ENCODE measurements around a stretch of chr1.

DNA sequence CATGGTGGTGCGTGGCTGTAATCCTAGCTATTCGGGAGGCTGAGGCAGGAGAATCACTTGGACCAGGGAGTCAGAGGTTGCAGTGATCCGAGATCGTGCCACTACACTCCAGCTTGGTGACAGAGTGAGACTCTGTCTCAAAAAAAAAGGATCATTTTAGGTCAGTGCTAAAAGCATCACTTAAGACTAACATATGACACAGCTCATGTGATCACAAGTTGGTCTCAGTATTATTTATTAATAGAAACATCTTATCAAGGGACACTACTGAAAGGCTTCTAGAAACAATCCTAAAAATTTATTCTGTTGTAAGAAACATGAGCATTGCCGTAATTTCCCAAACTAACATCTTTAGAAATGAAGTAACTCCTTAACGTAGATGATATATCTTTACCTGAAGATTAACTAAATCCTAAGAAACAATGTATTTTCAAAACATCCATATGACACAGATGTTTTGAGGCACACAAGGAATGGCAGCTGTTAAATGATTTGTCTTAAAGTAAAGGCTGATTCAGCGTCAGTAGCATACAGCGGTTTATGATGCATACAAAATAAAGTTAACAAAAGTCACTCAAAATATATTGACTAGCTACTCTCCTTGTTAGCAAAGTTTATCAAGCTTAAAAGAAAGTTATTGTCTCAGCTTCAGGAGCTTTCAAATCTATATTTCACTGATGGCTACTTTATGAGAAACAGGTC is 2.6 kb downstream of the NIBAN1 start:
- PRO-cap: no peak

DNA sequence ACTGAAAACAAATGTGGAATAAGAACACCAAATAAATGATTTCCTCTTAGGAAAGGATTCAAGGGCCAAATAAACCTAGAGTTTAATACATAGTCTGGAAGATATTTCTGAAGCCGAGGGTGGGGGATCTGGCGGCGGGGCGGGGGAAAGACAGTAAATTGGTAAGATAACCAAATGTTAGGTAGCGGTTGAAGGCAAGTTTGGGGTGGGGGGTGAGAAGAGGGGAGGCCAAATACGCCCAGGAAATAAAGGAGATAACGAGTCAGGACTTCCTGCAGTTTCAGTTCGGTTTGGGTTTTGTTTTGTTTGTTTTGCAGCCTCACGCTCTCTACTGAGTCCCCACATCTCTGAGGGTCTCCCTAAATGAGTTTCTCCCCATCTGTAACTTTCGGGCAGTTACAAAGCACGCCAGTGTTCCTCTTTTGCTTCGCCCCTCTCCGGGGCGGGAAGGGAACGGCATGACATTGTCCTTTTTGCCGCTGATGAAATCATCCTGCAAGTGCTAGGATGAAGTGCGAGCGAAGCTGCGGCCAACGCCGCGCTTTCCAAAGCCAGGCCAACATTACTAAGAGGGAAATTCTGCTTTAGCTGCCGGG is 907 bp downstream of the NIBAN1 start:
- PRO-cap: bidirectional peak, plus-strand start at position 498 of the sequence, minus-strand start at position 424 of the sequence

DNA sequence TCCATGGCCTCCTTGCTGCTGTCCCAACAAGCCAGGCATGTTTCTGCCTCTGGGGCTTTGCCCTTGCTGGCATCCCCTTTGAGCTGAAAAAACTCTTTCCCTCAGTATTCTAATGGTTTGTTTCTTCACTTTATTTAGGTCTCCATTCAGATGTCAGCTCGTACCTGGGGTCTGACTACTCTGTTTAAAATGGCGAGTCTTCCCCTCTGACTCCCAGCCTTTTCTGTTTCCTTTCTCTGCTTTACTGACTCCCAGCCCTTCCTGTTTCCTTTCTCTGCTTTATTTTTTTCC is 8.7 kb downstream of the SWT1 start:
- PRO-cap: no peak

DNA sequence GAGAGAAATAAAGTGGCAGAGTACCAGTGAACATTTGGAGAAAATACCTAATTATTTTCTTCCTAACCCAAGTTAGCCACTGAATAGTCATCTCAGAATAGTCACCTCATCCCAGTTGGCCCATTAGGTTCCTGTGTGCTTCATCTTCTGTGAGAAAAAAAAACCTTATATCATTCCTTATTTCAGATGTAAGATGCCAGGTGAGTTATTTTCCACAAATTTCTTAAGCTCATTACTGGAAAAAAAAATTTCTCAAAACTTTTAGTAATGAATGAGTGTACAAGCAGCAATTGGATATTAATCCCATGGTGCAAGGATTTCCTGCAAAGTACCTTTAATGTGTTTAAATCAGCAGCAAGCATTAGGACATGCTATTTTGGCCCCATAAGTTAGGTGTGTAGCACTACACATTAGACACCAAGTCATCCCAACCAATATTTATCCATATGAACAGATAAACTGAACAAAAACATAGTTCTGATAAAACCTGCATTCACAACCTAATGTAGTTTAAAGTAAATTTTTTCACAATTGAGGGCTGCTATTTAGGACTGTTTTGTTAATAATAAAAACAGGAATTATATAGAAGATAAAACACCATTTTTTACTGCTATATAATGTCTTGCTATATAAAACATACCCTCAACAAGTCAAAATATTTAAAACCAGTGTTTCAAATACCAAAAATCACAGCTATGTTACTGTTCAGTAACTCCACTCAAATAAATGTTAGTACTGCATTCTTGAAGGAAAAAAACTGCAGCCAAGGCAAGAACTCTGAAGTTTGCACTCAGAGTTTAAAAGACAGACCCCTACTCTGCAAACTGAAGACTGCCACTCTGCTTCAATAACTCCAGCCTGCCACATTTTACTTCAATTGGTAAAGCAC is 20.2 kb downstream of the IVNS1ABP start:
- PRO-cap: no peak

DNA sequence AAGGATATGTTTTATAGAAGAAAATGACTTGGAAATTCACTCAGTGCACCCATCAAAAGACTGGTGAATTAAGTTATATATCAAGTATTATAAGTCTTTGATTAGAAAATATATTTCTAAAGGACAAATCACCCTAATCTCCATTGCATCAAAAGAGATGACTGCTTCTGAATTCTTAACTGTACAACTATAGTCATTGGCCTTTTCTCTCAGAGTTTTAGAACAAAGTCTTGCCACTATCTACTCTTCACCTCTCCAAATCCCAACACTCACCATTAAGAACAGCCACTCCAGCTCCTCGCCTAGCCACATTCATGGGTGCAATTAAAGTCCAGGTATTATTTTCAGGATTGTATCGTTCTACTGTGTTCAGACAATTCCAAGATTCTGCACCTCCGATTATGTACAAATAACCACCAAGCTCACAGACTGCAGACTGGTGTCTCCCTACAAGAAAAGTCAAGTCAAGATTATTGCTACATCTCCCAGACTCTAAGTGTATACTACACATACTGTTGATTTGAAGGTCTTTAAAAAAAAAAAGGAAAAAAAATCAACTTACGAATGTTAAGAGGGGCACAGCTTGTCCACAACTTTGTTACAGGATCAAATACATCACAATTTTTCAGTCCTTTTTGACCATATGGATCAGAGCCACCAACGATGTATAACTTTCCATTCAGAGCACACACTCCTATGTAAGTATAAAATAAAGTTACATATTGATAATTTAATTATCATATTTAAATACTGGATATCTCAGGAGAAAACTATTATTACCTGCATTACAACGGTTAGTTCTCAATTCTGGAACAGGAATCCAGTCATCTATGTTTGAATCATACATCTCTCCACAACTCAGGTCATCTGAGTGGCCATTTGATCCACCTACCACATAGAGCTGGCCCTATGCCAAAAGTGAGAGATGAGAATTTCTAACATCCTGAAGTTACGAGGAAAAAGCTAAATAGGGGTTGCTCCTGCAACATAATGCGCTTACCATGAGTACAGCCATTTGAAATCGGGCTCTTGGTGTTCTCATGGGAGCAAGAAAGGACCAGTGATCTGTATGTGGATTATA is 17.3 kb downstream of the IVNS1ABP start:
- PRO-cap: no peak

DNA sequence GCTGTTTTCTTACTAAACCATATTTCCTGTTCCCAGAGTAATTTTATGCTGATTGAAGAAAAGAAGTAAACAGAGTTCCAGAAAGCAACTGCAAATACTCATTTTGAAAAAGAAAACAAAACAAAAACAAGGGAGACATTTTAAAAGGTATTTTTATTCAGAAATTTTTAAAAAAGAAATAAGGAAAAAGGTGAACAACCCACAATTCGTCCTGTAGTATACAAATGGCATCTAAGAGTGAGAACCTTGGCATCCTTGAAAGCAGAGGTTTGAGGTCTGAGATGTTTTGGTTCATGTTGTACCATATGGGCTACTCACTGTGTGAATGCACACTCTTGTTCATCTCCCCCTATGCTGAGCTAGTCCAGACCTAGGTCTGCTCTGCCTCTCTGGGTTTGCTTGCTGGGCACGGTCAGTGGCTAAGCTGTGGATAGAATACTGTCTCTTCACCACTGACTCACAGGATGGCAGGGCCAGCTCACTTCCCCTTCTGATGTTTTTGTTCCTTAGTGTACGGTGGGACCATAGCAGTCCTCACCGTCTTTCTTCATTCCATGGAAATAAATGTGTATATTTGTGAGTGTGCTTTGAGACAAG is 56.6 kb upstream of the IVNS1ABP start:
- PRO-cap: no peak

- PRO-cap: unidirectional peak, minus-strand start at chr1:185570974; unidirectional peak, minus-strand start at chr1:185571013
These were observed 163.2 kb upstream of the HMCN1 start for GRCh38 chr1:185570777-185571535.

DNA sequence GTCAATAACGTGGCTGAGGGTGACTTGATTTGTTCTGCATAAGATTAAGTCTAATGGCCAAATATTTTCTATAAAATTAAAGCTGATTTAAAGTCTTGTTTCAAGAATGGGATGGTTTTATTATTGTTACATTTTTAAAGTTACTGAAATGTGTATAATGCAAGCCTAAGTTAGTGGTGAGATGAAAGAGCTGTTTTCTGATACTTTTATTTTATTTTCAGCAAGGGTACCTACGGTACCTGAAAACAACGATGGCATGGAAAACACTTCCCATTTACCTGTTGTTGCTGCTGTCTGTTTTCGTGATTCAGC is 502 bp downstream of the PRG4 start:
- PRO-cap: no peak

GRCh38 chr1:186361458-186361951 is 13.5 kb downstream of the TPR start:
- PRO-cap: no peak

DNA sequence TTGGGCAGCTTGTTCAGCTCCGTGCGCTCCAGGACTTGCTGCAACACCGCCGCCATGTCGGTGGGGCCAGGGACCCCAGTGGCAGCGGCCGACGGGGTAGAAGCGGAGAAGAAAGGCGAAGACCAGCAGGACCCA is 213 bp downstream of the TPR start:
- PRO-cap: no peak

DNA sequence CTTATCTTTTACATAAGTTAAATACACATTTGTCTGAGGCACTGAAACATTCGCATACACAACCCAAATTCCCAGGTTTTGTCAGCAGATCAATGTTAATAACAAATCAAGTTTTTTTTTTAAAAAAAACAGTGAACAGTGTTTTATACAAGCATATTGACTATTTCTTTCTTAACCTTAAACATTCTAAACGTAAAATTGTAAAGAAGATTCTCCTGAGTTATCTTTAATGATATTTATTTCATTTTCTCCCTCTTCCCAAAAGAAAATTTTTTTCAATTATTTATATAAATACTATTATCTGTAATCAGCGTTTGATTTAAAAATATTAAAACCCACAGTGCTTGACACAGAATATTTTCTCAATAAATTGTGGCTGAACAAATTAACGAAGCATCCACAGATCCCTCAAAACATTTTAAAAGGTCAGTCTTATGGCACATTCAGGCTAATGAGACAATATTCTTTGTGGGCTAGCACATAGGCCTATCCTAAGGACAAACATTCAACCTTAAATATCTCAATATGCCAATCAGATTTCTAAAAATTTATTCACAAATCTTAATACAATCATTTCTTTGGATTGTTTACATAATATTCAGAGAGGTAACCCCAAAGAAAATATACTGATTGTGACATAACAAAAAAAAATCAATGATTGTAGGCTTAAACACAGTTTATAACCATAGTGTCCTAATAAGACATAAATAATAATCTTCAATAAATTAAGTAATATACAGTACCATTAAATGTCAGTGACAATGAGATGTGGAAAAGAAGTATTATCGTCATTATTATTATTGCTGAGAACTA is 8.1 kb downstream of the PTGS2 start:
- PRO-cap: no peak

- PRO-cap: no peak
These were observed 5.7 kb downstream of the PLA2G4A start for GRCh38 chr1:186834423-186834805.

DNA sequence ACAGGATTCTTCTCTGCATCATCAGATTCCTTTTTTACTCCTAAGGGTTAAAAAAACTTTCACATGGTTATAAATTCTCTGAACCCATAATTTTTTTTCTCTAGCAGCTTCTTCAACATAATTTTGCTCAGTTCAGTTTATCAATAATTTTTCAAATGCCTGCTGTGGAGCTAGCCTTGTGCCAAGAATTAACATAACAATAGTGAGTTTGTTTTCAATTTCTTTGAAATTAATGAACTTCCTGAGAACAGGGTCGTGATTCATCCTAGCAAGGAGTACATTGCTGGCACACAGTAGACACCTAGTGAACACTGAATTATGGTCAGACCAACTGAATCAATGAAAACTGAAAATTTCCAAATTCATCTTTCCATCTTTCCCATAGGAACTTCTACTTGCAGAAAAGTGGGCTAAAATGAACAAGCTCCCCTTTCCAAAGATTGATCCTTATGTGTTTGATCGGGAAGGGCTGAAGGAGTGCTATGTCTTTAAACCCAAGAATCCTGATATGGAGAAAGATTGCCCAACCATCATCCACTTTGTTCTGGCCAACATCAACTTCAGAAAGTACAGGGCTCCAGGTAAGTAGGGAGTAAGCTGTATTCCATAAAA is 148.6 kb downstream of the PLA2G4A start:
- PRO-cap: no peak

- PRO-cap: no peak
These were observed 579.3 kb downstream of the PLA2G4A start for GRCh38 chr1:187408062-187408513.

GRCh38 chr1:187408514-187408845 is 579.7 kb downstream of the PLA2G4A start:
- PRO-cap: no peak

GRCh38 chr1:192559300-192560216 is 16.0 kb upstream of the RGS1 start:
- PRO-cap: no peak

DNA sequence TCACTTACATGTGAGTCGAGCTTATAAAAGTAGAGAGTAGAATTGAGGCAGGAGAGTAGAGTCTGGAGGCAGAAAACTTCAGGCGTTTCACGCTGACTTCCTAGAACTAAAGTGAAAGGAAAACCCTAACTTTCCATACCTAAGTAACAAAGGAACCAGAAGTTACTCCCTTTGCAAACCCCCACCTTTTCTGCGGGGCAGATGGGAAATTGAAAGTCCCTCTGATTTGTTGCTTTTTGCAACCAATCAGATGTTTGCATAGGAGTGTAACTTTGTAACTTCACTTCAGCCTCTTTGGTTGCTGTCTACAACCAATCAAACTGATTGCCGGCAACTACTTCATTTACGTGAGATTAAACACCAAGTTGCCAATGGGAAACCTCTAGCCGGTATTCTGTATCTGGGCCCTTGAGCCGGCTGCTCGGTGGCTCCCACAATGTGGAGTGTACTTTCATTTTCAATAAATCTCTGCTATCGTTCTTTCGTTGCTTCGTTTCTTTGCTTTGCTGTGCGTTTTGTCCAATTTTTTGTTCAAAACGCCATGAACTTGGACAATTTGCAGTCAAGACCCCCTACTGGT is 69.4 kb upstream of the RGS2 start:
- PRO-cap: no peak

- PRO-cap: bidirectional peak, plus-strand start at chr1:192809752, minus-strand start at chr1:192809444
These were observed 526 bp downstream of the RGS2 start for GRCh38 chr1:192809272-192809857.

GRCh38 chr1:193114043-193114434 is 7.8 kb upstream of the CDC73 start:
- PRO-cap: no peak

GRCh38 chr1:193348295-193348731 is 161.9 kb upstream of the B3GALT2 start:
- PRO-cap: no peak